Metastatic Liver Carcinoma in the Adrenal Gland (tissue), 2 donors: ENCODE measurements around the genes SPPL2C and WNT3.

- PRO-cap, 2 experiments = no peak in any of the 2 experiments
These were observed 22.0 kb downstream of the ARHGAP27 start for GRCh38 chr17:45410265-45411400.

- PRO-cap, 2 experiments = no peak in any of the 2 experiments
These were observed 20.7 kb downstream of the ARHGAP27 start for GRCh38 chr17:45411490-45412832.

- PRO-cap, 2 experiments = no peak in any of the 2 experiments
These were observed 4.0 kb upstream of the PLEKHM1 start for GRCh38 chr17:45494469-45494999.

- PRO-cap, 2 experiments = no peak in any of the 2 experiments
These were observed 142.9 kb upstream of the CRHR1 start for GRCh38 chr17:45641068-45641863.

DNA sequence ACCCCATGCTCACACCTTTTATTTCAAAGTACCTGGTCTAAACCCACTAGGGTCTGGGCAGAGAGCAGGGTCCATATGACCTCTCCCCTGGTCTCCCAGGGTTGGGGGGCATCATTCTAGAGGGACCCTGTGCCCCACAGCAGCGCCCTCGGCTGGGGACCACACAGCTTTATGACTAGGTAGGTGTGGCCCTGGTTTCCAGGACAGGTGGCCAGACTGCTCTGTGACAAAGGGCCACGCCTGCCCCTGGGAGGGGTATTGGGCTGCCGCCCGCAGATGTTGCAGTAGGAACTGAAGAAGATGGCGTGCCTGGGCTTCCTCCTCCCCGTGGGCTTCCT lies at the start of gene SPPL2C:
TSS of gene SPPL2C (plus strand) at position 275 of the 338 bp plus-strand sequence.
- PRO-cap, 2 experiments = no peak in any of the 2 experiments

DNA sequence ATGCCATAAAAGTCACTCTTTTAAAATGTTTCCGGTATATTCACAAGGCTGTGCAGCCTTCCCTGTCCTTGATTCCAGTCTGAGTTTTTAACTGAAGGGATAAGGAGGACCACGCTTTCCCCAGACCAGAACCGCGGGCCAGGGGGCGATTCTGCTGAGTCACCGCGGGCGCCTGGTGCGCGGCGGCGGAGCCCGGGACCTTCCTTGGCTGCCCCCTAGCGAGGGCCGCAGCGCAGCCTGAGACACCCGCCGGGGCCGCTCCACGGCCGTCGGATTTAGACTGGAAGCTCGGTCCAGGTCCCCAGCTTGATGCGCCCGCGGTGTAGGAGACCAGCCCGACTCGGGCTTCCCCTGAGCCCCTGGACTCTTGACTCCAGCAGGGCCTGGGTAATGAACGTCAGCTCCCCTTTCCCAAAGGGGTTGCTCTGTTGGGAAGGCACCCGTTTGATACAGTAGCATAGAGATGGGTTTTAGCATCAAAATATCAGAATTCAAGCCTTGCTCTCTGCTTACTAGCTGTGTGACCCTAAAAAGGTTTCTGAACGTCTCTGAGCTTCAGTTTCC lies 49.9 kb upstream of the STH start:
- PRO-cap, 2 experiments = no peak in any of the 2 experiments

- PRO-cap, 2 experiments = no peak in any of the 2 experiments
These were observed 25.2 kb downstream of the STH start for GRCh38 chr17:46024035-46024938.

GRCh38 chr17:46135920-46136251 lies 57.3 kb downstream of the KANSL1 start:
- PRO-cap, 2 experiments = no peak in any of the 2 experiments

GRCh38 chr17:46168373-46168760 lies 24.9 kb downstream of the KANSL1 start:
- PRO-cap, 2 experiments = no peak in any of the 2 experiments

DNA sequence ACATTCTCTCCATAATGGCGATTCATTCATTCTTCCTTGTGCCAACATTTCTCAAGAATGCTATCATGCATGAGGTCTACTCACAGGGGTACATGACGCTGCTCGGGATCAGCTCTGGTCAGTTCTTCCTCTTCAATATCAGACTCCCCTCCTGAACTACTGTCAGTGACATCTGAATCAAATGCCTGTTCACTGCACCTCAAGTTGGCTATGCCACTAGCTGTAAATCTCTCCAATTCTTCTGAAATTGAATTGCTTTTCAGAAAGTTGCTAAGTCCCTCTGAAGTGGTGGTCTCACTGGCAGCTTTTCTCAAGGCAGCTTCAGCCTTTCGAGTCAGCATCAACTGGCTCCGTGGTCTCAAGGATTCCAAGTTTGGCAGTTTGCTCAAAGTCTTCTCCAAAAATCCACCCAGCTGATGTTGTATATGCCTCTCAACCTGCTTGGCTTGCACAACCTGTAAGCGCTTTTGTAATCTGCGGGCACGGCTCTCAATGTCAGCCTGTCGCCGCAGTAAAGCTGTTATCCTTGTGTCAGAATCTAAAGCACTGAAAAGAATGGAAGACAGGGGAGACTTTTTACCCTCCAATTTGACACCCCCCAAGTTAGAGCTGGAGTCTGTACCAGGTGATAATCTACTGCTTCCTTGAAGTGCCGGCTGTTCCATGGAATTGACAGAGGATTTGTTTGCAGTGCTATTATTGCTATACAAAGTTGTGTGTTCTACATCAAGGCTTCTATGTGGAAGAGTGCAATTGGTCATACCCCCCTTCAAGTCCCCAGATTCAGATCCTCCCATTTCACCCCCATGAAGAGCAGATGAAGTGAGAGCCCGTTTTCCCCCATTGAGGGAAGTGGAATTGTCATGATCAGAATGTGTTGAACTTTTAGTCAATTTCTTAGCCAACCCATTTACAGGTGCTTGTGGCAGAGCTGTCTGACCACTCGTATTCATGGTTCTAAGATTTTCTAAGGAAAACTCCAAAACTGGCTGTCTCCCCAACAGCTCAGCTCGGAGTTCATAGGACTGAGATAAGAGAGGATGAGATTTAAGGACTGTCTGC lies 22.1 kb downstream of the KANSL1 start:
- PRO-cap, 2 experiments = no peak in any of the 2 experiments

- PRO-cap, 2 experiments = no peak in any of the 2 experiments
These were observed 75.3 kb downstream of the NSF start for GRCh38 chr17:46665683-46666168.

- PRO-cap, 2 experiments = no peak in any of the 2 experiments
These were observed at the start of gene WNT3 for GRCh38 chr17:46818482-46818939. TSS of gene WNT3 (minus strand) at chr17:46818692.

DNA sequence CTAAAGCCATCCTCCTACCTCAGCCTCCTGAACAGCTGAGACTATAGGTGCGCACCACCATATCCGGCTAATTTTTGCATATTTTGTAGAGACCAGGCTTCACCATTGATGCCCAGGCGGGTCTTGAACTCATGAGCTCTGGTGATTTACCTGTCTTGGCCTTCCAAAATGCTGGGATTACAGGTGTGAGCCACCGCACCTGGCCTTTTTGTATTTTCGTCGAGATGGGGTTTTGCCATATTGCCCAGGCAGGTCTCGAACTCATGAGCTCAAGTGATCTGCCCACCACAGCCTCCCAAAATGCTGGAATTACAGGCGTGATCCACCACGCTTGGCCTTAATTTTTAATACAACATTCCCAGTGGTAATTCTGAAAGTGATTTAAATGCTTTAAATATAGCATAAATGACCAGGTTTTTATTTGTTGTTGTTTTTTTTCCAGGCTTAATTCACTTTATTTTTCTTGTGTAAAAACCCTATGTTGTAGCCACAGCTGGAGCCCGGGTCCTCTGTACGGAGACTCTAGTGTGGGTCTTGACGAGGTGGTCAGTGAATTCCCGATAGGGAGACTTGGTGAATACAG lies 30.3 kb downstream of the CDC27 start:
- PRO-cap, 2 experiments = no peak in any of the 2 experiments

DNA sequence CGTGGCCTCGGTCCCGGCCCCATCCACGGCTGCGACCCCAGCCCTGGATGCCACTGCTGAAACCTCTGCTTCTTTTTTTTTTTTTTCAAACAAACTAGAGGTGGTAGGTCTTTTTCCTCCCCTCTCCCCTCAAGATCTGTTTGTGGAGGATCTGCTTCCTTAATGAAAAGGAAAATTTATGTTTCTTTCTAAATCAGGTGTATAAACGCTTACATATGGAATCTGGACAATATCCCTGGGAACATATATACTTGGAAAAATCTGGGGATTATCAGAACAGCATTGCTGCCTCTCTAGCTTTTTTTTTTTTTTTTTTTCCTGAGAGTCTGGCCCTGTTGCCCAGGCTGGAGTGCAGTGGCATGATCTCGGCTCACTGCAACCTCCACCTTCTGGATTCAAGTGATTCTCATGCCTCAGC lies 29.2 kb downstream of the CDC27 start:
- PRO-cap, 2 experiments = no peak in any of the 2 experiments

- PRO-cap, 2 experiments = no peak in any of the 2 experiments
These were observed 9.8 kb downstream of the MYL4 start for GRCh38 chr17:47218849-47219535.

DNA sequence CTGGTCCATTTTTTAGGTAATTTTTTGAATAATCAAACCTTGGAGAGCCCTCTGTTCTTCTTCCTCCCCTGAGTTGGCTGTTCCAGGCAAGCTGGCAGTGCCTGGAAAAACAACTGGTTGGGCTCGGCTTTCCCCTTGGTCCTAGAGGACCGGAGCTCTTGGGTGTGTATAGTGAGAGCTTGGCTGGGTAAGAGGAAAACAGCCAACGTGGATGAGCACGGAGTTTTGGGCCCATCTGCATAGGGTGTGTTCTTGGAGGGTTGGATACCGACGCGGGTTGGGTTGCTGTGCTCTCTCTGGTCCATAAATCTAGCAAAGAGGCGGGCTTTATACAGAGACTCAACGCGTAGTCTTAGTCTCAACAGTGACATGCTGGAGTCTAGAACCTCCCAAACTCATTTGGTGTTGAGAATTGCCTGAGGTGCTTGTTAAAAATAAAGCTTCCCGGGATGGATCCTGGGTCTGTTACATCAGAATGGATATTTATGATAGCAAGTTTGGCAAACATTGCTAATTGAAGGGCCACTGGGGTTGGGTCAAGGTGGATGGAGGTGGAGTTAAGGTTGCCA lies 23.3 kb downstream of the ITGB3 start:
- PRO-cap, 2 experiments = no peak in any of the 2 experiments

DNA sequence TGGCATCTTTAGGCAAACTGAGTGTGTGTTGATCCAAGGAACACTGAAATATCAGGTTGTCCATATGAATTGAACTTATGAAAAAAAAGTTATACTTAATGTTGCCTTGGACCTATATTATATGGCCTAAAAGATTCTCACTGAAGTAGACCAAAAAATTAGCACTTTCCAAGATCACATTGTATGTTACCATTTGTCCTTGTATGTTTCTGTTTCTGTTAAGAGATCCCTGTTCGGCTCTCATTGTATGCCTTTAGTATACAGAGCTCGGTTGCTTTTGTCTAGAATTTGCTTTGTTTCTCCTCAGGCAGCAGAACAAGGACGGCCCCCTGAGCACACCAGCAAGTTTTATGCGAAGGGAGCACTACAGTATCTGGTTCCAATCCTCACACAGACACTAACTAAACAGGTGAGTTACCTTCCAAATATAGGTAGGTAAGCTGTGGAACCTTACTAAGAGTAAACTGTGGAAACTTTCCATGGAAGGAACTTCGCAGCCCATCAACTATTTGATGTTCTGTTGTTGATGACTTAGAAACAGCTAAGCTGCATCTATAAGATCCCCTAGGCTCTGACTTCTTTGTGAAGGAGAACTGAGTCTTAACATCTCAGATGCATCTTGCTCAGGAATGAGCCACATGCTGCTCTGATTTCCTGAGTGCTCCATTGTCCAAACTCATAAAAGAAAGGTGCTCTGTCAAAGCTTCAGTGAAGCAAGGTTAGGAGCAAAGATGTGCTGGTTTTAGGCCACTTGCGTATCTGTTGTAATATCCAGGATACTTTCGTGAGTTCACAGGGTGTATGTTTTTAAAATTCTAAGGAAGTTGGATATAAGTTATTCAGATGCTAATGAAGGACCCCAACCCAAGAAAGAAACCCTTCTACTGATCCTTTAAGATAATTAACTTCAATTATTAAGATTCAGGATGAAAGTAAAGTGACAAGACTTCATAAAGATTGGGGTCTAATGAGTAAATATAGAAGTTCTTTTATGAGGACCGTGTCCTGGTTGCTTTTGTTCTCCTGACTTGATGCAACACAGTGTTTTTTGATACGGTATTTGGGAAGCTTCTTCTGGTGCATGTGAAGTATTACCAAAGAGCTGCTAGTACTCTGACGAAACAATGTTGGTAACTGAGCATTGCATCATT lies 15.4 kb downstream of the KPNB1 start:
- PRO-cap, 2 experiments = no peak in any of the 2 experiments

DNA sequence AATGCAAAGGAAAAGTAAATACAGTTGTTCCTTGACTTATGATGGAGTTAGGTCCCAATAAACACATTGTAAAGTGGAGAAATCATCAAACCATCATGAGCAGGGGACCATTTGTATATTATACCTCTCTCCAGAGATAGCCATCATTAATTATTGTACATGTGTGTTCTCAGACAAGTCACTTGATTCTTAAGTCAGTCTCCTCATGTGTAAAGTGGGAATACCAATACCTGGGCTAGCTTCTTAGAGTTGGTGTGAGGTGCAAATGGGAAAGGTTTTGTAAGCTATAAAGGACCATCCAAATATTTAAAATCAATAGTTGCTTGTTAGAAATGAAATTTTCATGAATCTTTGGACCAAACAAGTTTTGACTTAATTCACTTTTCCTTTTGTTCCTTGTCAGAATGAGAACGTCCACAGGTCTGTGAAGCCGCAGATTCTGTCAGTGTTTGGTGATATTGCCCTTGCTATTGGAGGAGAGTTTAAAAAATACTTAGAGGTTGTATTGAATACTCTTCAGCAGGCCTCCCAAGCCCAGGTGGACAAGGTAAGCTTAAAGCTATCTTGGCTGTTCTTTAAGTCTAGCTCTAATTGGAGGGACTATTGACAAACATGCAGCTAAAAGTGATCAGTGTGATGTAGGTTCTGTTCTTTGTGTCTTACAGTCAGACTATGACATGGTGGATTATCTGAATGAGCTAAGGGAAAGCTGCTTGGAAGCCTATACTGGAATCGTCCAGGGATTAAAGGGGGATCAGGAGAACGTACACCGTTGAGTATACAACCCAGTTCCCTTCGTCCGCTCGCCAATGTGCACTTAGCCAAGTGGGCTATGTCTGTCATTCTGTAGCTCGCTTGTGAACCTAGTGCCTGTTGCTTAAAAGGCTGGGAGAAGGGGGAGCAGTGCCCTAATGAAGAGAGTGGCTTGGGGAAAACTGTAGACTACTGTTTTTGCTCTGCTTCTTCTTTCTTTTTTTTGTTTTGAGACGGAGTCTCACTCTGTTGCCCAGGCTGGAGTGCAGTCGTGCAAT lies 16.0 kb upstream of the TBKBP1 start:
- PRO-cap, 2 experiments = no peak in any of the 2 experiments

GRCh38 chr17:47883934-47884652 lies 11.9 kb upstream of the SP2 start:
- PRO-cap, 2 experiments = no peak in any of the 2 experiments

GRCh38 chr17:47884930-47885569 lies 11.0 kb upstream of the SP2 start:
- PRO-cap, 2 experiments = no peak in any of the 2 experiments